Epithelial cell of prostate (primary cell): Measurements from ENCODE around the genes GOLT1B and C2CD5.

DNA sequence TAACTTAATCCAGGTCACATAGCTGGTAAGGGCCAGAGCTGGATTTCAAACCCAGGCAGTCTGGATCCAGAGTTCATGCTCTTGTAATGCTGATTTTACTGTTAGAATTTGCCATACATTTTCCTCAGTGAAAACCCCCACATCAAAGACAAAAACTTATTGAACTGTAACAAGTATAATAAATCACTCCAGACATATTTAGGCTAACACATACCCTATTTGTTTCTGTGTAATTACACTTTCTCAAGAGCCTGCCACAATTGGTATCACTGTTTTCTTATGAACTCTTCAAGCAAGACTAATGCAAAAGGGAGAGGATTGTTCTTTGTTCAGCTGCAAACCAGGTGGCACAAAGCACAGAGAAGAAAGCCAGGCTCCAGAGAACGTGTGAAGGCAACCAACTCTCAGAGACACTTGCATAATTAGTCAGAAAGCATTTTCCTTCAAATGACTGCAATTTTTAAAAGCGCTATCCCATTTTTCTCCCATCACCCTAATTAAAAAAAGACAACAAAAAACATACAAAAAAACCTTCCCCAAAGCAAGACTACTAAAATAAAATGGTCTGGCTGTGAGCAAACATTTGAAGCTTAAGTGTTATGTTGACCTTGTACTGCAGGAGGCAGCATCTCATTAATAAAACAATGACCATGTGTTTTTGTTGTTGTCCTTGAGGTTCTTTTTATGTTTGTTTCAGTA lies 452.9 kb upstream of the PDE3A start:
- RRBS = no CpG with 5 or more reads among the region's 2 CpGs

GRCh38 chr12:20212492-20213453 lies 155.6 kb upstream of the PDE3A start:
- RRBS = no CpG with 5 or more reads among the region's 8 CpGs

- RRBS = no CpG with 5 or more reads among the region's 1 CpG
Measured at GRCh38 chr12:20272163-20272655, 96.1 kb upstream of the PDE3A start.

- RRBS = no CpG with 5 or more reads among the region's 4 CpGs
Measured at GRCh38 chr12:20273720-20274394, 94.5 kb upstream of the PDE3A start.

- RRBS = no CpG with 5 or more reads among the region's 1 CpG
Measured at GRCh38 chr12:20379287-20379719, 11.0 kb downstream of the PDE3A start.

GRCh38 chr12:20439637-20440199 lies 71.4 kb downstream of the PDE3A start:
- RRBS = no CpG with 5 or more reads among the region's 1 CpG

DNA sequence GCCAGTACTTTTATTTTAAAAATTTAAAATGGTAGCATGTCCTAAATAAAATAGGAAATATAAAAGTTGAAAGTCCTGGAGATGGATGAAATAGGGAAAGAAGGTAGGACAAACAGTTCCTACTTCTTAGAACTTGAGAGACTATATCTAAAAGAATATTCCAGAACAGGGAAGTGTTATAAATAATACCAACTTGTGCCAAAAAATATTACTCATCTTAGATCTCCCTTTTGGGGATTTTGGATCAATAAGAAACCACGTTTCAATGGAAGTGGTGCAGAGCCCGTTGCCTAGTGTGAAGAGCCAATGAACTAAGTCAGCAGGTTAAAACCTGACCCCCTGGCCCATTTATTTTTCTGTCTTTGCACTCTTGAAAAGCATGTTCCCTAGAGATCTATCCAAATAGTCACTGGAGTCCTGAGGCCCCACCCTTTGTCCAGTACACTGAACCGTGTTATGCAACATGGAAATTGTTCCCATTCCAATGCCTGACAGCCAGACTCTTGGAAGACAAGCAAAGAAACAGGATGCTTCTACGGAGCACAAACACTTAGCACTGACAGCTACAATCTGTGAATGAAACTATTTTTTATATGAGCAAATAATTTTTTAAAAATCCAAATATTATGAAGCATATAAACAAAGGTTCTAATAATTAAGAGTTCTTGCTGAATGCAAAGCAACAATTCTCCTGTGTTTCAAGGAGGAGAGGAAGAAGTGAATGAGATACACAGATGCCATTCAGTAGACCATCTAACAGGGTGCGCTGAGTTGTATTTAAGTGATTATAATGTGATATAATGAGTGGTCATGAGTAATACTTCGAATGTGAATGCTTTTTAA lies 97.6 kb downstream of the PDE3A start:
- RRBS = no CpG with 5 or more reads among the region's 6 CpGs

DNA sequence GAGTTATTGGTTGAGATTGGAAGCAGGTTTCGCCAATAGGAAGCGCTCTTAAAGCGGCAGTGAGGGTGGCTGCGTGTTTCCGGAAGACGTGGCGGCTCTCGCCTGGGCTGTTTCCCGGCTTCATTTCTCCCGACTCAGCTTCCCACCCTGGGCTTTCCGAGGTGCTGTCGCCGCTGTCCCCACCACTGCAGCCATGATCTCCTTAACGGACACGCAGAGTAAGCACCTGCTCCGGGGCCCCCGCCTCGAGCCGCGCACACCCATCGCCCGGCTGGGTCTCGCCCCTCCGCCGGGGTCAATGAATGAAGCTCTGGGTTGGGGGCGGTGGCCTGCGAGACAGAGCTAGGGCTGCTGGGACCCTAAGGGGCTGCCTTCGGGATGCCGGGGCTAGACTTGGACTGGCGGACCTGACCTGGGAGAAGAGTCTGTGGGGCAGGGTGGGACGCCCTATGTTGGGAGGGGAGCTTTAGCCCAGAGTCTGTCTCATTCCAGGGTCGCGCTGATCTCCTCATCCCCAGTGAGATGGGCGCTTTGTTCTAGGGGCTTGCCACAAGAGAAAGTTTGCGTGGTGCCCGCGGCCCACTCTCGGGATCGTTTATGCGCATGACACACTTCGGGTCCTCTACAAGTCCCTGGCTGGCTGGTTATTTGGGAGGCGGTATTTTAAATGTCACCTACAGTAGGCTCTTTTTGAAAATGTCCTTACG lies at the start of gene GOLT1B:
Gene GOLT1B, plus strand, starts transcription at position 59 of the 707 bp plus-strand sequence.
- RRBS = 1% methylated on average over 13 of the region's 43 CpGs

DNA sequence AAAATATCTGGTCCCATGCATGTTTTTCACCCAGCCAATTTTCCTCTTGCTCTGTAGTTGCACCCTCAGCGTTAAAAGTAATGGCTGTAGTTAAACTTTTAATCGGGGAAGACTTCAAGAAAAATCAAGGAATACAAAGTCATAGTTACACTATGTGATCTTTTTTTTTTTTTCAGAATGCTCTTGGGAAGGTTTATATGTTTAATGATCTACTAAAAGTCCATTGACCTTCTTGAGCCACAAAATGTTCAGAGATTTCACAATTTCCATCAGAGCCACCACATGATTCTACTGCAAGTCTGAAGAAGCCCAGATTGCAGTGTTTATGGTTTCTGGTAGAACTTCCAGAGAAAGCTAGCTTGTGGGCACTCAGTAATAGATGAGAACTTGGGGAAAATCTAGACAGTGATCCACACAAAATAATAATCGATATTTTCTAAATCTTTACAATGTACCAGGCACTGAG lies 38.4 kb downstream of the GYS2 start:
- RRBS = no CpG with 5 or more reads among the region's 3 CpGs

DNA sequence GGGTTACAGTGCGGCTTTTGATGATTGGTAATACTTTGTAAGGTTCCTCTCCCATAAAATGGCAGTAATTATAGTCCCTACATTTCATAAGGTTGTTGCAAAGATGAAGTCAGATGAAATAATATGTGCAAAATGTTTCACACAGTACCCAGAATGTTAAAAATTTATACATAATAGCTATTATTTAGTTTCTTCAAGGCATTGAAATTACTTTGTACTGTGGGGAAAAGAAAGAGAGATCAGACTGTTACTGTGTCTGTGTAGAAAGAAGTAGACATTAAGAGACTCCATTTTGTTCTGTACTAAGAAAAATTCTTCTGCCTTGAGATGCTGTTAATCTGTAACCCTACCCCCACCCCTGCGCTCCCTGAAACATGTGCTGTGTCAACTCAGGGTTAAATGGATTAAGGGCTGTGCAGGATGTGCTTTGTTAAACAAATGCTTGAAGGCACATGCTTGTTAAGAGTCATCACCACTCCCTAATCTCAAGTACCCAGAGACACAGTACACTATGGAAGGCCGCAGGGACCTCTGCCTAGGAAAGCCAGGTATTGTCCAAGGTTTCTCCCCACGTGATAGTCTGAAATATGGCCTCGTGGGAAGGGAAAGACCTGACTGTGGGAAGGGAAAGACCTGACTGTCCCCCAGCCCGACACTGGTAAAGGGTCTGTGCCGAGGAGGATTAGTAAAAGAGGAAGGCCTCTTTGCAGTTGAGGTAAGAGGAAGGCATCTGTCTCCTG lies 12.7 kb downstream of the LDHB start:
- RRBS = no CpG with 5 or more reads among the region's 7 CpGs

GRCh38 chr12:21697988-21698298 lies 40.3 kb upstream of the LDHB start:
- RRBS = no CpG with 5 or more reads among the region's 4 CpGs

DNA sequence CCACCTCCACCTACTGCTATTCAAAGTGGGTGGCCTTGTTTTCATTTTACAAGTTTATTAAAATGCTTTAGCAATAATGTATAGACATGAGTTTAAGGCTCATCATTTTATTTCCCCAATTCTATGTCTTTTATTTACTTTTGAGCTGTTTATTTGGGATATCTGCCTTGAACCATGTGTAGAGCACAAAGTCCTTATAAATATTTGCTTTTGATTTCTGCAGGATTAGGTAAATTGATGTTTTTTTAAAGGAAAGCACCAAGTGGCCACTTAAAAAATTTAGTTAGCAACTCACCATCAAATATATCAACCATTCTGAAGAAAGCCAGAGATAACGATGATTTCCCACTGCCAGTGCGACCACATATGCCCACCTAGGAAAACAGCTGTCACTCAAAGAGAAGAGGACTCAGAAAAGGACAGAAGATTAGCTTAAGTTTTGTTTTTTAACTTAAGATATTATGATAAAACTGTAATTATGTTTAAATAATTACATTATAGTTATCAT lies 39.9 kb upstream of the KCNJ8 start:
- RRBS = no CpG with 5 or more reads among the region's 2 CpGs

- RRBS = no CpG with 5 or more reads among the region's 4 CpGs
Measured at GRCh38 chr12:21859461-21859850, 81.8 kb downstream of the ABCC9 start.

DNA sequence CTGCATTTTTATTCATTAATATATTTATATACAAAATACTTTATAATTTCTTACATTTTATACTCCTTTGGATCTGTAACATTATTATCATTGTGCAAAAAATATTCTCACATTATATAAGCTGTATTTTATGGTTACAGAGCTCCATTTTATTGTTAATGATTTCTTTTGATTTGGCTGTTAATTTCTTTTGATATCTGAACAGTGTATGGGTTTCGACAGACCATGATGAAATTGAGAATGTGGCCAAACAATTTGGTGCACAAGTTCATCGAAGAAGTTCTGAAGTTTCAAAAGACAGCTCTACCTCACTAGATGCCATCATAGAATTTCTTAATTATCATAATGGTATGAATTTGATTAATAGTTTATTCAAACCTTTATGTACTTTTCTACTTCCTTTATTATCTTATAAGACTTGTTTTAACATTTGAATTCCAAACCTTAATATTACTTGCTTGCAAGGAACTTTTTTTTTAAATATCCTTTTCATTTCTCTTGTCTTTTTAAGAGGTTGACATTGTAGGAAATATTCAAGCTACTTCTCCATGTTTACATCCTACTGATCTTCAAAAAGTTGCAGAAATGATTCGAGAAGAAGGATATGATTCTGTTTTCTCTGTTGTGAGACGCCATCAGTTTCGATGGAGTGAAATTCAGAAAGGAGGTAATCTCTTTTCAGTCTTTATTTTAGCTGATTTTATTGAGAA lies 9.1 kb downstream of the CMAS start:
- RRBS = no CpG with 5 or more reads among the region's 5 CpGs

DNA sequence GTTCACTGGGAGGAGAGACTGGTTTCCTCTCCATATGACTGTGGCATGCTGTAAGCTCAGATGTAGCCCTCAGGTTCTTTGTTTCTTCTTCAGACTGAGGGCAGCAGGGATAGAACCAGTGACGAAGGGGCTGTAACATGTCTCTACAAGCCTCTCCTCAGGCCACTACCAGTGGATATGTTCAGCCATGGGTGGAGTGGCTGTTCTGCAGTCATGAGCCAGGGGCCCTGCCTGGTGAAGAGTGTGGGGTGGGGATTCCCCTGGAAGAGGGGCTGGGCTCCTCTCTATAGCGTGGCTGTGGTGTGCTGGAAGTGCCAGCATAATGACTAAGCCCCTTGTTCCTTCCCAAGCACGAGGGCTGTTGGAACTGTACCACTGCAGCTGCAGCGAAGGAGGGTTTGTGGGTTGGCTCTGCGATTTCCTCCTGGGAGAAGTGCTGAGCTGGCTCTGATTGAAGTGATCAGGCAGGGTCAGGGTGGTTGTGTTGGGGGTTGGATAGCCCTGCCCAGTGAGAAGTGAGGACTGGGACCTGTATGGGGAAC lies 55.8 kb downstream of the CMAS start:
- RRBS = no CpG with 5 or more reads among the region's 5 CpGs

DNA sequence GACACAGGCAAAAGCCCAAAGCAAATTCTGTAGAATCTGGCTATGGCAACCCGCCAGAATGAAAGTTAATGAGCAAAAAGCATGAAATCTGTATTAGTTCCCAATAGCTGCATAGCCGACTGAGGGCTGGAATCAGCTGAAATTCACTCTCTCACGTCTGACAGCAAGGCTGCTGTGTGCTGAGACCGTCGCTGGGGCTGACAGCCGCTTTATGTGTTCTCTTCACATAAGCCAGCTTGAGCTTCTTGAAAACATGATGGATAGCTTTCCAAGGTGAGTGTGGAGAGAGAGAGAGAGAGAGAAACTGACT lies 74.6 kb upstream of the ST8SIA1 start:
- RRBS = no CpG with 5 or more reads among the region's 6 CpGs

GRCh38 chr12:22464153-22465044 lies 79.9 kb downstream of the C2CD5 start:
- RRBS = no CpG with 5 or more reads among the region's 5 CpGs

- RRBS = under 1% methylated on average over 30 of the region's 78 CpGs
Measured at GRCh38 chr12:22544094-22544975, at the start of gene C2CD5. Gene C2CD5 (minus strand): TSS chr12:22544542.

DNA sequence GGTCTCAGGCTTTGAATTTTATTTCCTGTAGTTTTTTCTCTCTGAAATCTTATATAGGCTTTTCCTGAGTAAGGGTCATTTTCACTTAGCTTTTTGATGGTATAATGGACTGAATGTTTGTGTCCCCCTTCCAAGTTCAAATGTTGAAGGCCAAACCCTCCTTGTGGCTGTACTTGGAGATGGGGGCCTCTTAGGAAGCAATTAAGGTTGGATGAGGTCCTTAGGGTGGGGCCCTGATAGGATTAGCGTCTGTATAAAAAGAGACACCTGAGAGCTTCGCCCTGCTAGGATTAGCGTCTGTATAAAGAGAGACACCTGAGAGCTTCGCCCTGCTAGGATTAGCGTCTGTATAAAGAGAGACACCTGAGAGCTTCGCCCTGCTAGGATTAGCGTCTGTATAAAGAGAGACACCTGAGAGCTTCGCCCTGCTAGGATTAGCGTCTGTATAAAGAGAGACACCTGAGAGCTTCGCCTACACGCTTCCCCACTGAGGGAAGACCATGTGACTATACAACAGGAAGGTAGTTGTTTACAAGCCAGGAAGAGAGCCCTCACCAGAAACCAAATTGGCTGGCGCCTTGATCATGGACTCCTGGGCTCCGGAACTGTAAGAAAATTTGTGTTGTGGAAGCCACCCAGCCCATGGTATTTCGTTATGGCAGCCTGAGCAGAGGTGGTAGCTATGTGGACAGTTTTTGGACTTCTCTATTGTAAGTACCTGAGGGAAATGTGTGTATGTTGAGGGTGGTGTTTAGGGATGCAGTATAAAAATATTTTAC lies 74.6 kb downstream of the ETNK1 start:
- RRBS = no CpG with 5 or more reads among the region's 14 CpGs

DNA sequence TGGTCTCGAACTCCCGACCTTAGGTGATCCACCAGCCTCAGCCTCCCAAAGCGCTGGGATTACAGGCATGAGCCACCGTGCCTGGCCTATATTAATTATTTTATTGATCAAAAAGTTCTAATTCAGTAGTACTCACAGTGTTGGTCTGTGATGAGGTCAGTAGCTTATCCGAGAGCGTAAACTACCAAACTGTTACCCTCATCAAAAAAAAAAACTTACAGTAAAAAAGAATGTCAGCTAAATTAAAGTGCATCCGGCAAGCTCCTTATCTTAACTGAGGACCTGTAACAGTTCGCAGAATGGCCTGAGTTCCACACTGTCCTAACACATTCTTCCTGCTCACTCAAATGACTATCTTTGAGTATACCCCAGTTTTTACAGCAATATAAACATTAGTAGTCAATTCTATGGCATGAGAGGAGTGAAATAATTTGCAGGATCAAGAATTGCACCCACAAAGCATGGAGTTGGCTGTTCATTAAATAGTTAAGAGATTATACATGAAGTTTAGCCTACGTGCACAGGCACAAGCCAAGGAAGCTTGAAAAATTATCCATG lies 228.1 kb downstream of the SOX5 start:
- RRBS = no CpG with 5 or more reads among the region's 9 CpGs